Endometrial microvascular endothelial cells (primary cell): ENCODE results near the genes CEP131 and MAFG.

DNA sequence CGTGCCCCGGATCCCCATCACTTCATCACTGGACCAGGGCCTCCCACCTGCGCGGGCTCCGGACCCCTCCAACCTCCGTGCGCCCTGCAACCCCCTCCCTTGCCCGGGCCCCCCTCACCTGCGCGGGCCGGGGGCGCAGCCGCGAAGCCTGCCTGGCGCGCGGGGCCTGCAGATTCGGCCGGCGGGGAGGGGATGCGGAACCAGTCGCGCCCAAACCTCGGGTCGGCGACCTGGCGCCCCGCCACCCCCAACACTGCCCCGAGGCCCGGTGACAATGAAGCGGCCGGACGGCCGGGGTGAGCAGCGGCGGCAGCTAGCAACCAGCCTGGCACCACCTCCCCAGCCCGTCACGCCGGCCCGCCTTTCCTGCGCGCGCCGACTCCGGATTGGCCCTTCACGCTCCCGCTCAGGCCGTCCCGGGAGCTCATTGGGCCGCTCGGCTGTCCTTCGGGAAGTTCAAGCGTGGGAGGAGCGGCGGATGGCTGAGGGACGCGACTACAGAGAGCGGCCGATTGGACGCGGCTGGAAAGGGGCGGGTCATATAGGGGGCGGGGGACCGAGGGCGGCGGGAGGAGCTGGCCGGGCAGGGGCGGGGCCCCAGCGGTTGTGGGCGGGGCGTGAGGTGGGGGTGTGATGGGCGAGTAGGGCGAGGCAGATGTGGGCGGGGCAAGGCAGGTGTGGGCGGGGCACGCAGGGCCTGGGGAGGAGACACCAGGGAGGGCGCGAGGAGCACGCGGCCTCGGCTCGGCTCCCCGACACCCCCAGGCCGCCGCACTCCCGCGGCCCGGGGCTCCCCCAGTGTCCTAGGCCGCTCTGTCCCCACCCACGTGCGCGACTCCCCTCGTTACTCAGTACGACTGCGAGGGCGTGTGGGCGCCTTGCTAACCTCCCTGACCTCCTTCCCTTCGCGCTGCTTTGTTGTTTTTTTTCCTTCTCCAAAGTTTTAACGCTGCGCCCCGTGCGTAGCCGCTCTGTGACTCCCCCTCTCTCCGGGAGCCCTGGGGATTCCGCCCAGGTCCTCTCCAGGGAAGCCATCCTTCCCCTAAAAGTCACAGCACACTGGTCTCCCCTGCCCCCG, at the start of gene CEP131:
Gene CEP131 (minus strand): TSS at position 315 of the 1,078 bp plus-strand sequence.
- RAMPAGE, long total RNA: no peak

- RAMPAGE, long total RNA: no peak
These were observed 12.3 kb downstream of the NDUFAF8 start for GRCh38 chr17:81251391-81251755.

- RAMPAGE, long total RNA: no peak
These were observed 35.6 kb upstream of the SLC38A10 start for GRCh38 chr17:81330593-81331235.

DNA sequence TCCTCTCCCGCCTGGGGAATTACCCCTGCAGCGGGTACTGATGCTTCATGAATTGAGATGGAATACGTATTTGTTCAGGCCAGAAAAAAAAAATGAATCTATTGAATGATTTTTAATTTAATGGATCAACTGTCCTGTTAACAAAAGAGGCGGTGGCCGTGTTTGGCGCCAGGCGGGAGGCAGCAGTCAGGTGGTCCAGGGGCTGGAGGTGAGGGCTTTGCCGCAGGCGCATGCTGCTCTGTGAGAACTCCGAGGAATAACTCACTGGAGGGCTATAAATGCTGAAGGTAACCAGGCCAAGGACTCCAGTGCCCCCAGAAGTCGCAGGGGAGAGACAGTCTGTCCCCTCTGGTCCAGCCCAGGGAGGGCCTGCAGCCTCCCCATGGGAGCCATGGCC, 7.2 kb upstream of the BAHCC1 start:
- RAMPAGE, long total RNA: no peak

GRCh38 chr17:81391779-81392524, 3.3 kb upstream of the BAHCC1 start:
- RAMPAGE, long total RNA: no peak

- RAMPAGE, long total RNA: no peak
These were observed 1.4 kb downstream of the BAHCC1 start for GRCh38 chr17:81396321-81397385.

- RAMPAGE, long total RNA: no peak
These were observed 21.4 kb downstream of the BAHCC1 start for GRCh38 chr17:81416600-81417016.

DNA sequence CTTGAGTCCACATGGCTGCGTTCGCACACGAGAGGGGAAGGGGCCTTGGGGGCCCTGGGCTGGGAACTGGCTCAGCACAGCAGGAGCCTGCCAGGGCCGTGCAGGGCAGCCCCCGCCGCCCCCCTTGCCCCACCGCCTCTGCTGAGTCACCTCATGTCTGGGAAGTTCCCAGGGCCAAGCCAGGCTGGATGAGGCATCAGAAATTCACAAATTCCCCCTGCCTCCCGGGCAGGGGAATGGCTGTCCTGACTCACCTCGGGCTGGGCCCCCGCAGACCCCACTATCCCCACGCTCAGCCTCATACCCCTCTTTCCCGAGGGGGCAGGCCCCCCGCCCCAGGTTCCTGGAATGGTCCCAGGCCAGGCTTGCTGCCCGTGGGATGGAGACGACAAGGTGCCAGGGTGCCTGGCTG, 28.0 kb downstream of the BAHCC1 start:
- RAMPAGE, long total RNA: no peak

- RAMPAGE, long total RNA: no peak
These were observed 58.5 kb downstream of the BAHCC1 start for GRCh38 chr17:81453746-81454157.

DNA sequence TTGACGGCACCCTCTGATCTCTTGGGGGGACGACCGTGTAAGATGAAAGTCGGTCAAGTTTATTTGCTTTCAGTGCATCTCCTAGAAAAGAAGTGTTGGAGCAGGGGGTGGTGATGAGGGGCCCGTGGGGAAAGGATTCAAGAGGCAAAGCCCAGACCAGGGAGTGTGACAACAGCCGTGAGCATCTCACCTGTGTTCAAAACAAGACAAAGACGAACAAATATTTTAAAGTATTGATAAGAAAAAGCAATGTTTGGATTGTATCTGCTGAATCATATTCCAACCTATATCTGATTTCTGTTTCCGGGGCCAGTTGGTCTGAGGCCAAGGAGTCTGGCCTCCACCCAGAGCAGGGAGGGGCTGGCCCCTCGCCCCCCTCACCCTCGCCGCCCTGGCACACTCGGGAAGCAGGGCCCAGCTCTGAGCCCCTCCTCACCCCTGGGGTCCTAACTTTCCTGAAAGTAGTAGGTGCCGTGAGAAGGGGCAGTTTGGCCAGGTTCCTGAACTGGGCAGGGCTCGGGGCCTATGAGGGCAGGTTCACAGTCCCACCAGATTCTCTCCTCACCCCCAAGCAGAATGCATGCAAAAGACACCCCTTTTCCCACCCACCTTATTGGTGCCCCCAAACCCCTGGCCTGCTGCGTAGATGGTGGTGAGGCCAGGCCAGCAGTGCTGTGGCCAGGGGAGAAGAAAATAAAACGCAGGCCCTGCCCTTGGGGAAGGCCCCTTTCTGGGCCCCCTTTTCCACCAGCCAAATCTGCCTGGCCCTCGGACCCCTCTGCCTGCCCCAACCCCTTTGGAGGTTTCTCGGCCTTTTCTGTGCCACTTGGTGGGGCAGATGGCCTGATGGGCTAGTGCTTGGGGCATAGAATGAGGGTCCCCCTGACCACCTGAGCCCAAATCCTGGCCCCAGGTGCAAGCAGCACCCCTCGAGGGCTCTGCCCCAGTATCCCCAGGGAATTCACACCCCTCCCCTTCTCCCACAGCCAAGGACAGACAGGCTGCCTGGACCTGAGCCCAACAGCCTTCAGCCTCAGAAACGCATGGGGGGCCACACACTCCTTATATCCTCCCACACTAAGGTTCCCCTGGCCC, 47.8 kb downstream of the ACTG1 start:
- RAMPAGE, long total RNA: no peak

- RAMPAGE, long total RNA: no peak
These were observed 9.9 kb downstream of the FSCN2 start for GRCh38 chr17:81537773-81538871.

DNA sequence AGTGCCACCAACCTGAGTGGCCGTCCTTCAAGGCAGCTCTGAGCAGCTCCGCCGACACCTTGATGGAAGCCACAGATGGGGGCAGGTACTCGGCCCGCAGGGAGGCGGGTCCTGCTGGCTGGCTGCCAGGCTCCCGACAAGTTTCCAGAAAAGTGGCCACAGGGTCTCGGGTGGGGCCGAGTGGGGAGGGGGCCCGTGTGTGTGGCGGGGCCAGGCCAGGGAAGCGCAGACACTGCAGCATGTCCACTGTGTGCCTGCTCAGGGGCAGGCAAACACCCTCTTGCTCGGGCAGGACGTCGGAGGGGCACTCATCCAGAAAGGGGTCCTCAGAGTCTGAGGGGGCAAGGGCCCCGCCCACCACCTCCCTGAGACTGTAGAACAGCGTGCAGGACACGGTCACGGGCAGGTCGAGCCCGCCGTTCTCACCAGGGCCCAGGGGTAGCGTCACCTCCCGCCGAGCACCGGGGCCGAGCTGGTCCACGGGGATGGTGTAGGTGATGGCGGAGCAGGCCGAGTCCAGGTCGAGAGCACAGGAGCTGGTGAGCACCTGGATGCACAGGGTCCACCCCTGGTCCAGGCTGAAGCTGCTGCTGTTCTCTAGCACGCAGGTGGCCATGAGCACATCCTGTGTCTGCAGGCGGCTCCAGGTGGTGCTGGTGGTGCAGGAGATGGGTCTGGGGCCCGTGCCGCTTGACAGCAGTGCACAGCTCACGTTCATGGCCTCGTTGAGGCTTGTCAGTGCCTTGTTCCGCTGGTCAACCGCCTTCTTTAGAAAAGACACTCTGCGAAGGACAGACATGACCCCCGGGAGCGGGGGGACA, 5.0 kb downstream of the FAAP100 start:
- RAMPAGE, long total RNA: no peak

- RAMPAGE, long total RNA: no peak
These were observed 1.2 kb downstream of the FAAP100 start for GRCh38 chr17:81550889-81551338.

DNA sequence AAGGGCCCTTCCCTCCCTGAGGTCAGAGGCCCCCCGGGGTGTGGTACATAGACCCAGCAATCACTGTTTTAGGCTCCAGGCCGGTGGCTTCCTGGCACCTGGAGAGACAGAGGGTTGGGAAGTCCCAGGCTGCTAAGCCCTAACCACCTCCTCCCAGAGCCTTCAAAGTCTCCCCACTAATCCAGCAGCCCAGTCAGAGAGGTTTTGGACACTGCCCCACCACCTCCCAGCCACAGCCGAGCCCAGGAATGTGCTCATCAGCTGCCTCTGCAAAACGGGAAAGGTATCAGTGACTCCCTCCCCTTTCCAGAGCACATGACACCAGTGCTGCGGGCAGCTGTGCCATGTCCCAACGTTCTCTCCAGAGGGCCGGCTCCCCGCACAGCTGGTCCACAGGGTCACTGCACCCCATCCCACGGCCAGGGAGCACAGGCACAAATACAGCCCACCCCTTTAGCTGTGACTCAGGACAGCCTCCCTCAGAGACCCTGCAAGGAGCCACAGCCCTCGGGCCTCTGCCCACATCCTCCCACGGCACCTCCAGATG, 5.9 kb upstream of the PPP1R27 start:
- RAMPAGE, long total RNA: no peak

- RAMPAGE, long total RNA: no peak
These were observed 1.3 kb upstream of the PCYT2 start for GRCh38 chr17:81912139-81913283.

- RAMPAGE, long total RNA: no peak
These were observed 2.4 kb downstream of the SIRT7 start for GRCh38 chr17:81915294-81916225.

- RAMPAGE, long total RNA: no peak
These were observed 650 bp downstream of the MAFG start for GRCh38 chr17:81926690-81927480.

- RAMPAGE, long total RNA: no peak
These were observed at the start of gene MAFG for GRCh38 chr17:81927481-81928215. Gene MAFG, minus strand, starts transcription at chr17:81927735.

DNA sequence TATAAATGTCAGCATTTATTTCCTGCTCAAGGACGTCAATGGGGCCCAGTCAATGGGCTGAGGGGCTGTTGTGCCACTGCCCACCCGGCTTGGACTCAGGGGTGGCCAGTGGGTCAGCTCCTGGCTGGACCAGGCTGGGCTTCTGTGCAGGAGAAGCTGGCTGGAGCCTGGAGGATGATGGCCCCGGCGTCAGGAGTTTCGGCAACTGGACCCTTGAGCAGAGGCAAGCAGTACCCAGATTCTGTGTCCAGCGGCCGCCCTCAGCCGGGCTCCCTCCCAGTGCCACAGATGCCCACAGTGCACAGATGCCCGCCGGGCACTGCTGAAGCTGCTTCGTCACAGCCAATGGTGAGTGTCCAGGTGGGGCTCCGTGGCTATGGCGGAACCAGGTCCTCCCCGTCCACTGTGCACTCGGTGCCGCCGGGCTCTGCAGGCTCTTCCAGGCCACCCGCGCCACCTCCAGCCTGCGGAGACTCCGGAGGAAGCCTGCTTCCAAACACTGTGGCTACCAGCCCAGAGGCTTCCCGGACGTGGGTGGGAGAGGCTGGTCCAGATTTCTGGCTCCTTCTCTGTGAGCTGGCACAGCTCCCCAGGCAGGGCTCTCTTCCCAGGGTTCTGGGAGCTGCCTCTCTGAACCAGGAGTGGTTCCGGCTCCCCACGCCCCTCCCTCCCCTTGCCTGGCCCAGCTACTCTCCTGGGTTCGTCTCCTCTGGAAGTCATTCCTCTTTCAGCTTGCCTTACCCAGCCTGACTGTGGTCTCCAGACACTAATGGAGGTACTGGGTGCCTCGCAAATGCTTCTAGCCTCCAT, 2.8 kb upstream of the PYCR1 start:
- RAMPAGE, long total RNA: no peak

GRCh38 chr17:81976208-81977308, 871 bp upstream of the ASPSCR1 start:
- RAMPAGE, long total RNA: no peak